Measurements from ENCODE around the genes MLIP, COL21A1 and PRIM2.

DNA sequence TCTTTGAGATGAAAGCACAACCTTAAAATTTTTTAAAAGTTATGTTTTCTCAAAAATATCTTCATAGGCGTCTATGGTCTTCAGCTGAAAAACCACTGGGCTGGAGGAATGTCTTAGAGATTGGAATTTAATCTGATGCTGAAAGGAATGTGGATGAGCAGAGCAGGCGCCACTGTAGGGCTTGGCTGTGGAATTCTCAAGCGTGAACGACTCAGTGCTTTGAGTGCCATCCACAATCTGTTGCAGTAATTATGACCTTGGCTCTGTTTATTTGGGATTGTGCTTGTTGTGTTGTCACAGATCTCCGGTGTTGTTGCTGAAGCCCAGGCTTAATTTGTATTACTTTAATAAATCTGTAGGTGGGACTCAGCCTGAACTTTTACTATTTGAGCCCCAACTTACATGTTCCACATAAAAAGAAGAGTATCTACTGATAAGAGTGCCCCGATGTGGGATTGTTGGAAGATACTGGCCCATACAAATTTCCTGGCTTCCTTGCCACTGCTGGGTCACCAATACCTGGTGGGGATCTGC is 149.2 kb upstream of the MLIP start:
- PRO-cap, result no peak

GRCh38 chr6:54111311-54112114 is at the start of gene MLIP:
Gene MLIP, plus strand, starts transcription at chr6:54111443.
- PRO-cap, result no peak

DNA sequence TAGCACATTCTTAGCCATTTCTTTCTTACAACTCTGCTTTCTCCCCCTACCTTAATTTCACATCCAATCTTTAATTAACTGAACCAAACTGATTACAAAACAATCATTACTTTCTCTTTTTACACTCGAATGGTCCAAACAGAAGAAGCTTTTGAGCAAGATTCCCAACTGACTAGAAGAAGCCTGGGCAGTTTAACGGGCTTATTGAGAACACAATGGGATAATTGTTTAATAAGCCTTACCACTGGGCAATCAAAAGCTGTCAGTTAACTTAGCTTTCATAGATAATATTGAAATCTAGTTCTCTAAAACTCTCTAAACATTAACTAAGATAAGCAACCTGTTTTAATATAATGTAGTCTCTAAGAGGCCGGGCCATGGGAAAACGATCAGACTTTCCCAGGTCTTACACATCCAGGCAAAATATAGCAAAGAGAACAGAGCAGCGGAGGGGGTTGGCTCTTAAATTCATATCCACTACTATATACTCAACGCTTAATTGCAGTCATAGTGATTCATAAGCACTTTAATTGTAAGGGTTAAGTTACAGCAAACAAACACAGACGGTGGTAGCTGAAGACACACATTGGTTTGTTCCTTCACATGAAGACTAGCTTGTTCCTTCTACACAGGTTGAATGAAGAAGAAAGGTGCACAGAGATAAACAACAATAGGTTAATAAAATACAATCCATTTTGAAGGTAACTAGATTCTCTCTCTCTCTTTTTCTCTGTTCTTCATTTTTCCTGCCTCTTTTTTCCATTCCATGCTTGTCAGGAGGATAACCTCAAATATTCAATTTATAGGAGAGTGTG is 128.0 kb upstream of the FAM83B start:
- PRO-cap, result no peak

GRCh38 chr6:54848348-54848633 is 1.7 kb downstream of the FAM83B start:
- PRO-cap, result no peak

DNA sequence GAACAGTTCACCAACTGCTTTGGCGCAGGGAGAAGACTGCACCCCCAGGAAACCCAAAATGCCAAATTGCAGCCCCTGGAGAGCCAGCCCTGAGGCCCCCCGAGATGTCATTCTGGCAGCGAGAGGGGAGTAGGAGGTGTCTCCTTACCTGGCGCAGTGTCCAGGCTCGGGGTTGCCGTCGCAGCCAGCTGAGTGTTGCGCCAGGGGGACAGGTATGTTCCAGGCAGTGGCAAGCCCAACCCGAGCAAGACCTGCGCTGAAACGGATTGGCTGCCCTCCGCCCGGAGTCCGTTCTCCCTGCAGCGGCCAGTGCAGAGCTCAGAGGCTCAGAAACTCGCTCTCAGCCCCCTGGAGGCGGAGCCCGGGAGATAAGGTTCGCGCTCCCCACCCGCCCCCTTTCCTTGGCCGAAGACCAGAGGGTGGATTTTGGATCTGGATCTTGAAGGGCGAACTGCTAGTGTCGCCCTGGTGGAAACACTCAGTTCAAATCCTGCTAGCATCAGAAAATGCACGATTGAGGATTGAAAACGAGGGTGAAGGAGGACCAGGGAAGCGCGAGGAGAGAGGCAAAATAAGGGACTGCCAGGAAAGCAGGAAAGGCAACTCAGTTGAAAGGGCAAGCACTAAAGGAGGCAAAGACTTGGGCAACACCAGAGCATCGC is at the start of gene COL21A1:
COL21A1 (minus strand) TSS at position 342 of the 662 bp plus-strand sequence.
- PRO-cap, result no peak

GRCh38 chr6:56492697-56493330 is 245.4 kb upstream of the COL21A1 start:
- PRO-cap, result no peak

GRCh38 chr6:56524930-56525818 is 277.8 kb upstream of the COL21A1 start:
- PRO-cap, result no peak

GRCh38 chr6:56527383-56527793 is 280.0 kb upstream of the COL21A1 start:
- PRO-cap, result no peak

DNA sequence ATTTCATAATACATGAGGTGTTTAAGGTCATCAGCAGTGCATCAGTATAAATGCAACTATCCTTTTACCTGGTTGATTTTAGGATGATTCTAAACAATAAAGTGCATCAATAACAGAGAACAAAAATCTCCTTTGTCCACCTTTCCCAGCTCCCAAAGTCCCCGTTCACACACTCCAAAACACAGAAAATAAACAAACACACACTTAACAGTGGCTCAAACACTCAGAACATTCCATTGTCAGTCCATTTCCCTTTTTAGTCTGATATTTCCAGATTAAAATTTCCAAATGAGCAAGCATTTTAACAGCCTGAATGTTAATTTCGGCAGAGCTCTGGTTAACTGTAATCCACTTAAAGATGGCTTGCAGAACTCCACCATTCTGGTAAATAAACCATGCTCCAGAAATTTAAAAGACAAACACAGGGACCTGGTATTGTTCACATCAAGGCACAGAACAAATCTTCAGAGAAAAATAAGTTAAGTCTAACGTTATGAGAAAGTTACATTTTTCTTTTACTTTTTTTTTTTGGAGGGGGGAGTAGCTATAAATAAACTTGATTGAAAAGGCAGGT is 294.4 kb upstream of the COL21A1 start:
- PRO-cap, result no peak

DNA sequence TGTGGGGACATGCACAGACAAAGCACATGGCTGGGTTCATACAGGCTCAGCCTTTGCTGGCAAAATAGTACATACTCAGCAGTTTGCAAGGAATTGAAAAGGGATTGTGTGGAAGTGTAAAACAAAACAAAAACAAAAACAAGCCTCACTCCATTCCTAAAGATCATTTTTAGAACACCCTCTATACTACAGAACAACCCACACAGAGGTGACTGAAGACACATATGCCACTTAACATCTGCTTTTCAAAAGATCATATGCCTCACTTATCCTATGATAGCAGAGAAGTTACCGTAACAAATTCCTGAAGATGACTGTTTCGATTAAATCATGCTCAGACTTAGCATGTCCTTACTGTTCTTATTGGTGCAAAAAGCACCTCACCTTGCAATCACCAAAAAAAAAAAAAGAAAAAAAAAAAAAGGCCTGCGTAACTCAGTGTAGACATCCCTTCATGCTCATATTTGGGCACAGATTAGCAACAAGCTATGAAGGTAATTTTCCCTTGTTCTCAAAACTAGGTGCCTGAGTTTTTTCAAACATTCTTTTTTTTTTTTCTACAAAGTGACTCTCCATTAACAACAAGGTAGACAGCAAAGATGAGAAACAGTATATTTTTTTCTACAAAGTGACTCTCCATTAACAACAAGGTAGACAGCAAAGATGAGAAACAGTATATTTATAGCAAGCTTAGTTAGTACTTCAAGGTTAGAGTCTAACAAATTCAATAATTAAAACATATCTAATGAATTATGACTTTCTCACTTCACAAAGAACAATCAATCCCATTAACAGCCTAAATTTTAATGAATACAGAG is 294.2 kb downstream of the DST start:
- PRO-cap, result no peak

DNA sequence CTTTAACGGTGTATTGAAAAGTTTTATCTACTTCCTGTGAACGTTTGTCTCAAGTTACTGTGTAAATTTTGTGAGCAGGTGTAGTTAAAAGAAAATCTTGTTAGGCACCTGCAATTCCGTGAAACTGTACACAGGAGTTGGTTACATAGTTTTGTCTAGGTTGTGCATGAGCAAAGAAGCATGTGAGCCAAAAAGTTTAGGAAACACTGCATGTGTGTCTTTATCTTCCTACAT is 1.4 kb downstream of the BAG2 start:
- PRO-cap, result no peak

DNA sequence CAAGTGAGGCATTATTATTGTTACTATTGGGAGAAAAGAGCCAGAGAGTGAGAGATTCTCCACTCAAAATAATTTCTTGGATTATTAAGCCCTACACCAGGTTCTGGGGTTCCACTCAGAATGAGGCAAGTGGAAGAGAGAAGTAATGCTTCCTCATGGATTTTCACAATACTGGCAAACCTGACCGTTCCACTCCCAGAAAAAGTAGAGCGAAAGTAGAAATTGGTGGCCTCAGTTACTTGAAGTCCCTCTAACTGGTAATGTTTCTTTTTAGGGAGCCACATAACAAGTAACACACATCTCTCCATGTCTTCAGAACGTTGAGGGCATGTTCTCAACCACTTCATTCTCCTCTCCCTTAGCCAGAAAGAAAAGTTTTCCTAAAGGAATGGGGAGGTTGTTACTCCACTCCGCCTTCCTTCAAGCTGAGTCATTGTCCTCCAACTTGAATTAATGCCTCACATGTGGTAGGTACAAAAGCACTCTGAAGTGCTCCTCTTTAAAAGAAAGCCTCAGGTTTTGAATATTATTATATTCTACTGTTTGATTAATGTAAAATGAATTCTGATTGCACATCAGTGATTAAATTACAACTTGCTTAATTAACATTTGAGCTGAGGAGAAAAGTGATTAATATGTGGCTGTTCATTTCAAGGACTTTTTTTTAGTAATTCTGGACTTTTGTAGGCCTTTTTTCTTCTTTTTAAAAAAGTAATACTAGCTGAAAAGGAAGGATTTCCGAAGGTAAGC is 2.0 kb downstream of the BAG2 start:
- PRO-cap, result unidirectional peak, minus-strand start at position 360 of the sequence

DNA sequence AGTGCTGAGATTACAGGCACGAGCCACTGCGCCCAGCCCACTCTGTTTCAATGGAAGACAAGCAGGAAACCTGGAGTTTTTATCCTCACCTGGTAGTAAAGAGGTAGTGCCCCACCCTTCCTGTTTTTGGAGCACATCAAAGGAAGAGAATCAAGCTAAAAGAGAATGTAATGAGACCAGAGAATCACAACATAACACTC is 7.6 kb downstream of the RAB23 start:
- PRO-cap, result no peak

DNA sequence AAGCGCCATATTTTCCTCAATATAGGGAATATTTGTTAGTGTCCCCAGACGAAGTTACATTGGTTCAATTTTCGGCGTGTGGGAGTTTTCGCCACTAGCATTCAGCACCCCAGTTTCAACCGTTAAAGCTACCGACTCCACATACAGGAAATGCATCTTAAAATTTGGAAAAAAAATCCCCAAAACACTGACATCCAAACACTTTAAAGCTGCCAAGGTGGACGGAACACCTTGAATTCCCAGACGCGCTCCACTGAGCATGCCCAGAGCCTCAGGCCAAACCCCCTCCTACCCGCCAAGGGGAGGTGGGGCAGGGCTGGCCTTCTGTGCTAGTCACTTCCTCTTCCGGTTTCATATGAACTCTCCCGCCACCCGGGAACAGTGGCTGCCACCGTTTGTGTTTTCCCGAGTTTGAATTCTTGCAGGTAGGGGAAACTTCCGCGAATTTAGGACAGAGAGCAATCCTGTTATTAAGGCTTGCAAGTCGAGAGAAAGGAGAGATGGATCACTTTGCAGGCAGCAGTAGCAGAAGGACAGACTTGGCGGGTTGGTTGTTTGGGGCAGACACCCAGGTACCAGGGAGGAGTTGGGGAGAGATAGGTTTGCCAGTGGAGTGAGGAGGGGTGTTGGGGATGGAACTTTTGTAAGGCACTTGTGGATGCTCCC is at the start of gene PRIM2:
PRIM2 (plus strand) TSS at position 354 of the 666 bp plus-strand sequence.
- PRO-cap, result bidirectional peak, plus-strand start at position 371 of the sequence, minus-strand start at position 261 of the sequence

GRCh38 chr6:57822911-57823141 is 505.4 kb downstream of the PRIM2 start:
- PRO-cap, result no peak

- PRO-cap, result no peak
Observed at GRCh38 chr6:63646350-63647038, 10.9 kb downstream of the PHF3 start.

DNA sequence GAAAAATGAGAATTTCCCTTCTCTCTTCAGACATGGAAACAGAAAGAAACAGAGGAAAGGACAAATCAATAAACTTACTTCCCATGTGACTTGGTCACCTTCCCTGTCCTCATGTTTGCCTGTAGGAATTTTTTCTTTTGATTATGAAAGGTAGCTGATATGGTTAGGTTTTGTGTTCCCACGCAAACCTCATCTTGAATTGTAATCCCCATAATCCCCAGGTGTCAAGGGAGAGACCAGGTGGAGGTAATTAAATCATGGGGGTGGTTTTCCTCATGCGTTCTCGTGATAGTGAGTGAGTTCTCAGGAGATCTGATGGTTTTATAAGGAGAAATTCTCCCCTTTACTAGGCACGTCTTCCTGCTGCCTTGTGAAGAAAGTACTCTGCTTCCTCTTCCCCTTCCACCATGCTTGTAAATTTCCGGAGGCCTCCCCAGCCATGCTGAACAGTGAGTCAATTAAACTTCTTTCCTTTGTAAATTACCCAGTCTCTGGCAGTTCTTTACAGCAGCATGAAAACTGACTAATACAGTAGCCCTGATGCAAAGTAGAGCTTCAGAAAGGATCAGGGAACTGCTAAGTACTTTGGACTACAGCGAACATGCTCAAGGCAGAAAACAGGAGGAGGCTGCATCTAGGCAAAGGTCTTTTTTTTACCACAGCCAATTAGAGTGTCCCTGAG is 170.0 kb downstream of the PHF3 start:
- PRO-cap, result no peak

- PRO-cap, result no peak
Observed at GRCh38 chr6:64733399-64733786, 567.9 kb upstream of the ZC3H11C start.

- PRO-cap, result no peak
Observed at GRCh38 chr6:69456436-69456741, 340.4 kb downstream of the LMBRD1 start.

- PRO-cap, result no peak
Observed at GRCh38 chr6:70414244-70414555, 892 bp downstream of the FAM135A start.

Data from colic lymph node (tissue), 1 donor.